OVCAR3 (cell line): ENCODE measurements around the gene SH3YL1.

- RRBS = no CpG with 5 or more reads among the region's 10 CpGs
Observed at GRCh38 chr2:69356-70169, 23.3 kb upstream of the FAM110C start.

DNA sequence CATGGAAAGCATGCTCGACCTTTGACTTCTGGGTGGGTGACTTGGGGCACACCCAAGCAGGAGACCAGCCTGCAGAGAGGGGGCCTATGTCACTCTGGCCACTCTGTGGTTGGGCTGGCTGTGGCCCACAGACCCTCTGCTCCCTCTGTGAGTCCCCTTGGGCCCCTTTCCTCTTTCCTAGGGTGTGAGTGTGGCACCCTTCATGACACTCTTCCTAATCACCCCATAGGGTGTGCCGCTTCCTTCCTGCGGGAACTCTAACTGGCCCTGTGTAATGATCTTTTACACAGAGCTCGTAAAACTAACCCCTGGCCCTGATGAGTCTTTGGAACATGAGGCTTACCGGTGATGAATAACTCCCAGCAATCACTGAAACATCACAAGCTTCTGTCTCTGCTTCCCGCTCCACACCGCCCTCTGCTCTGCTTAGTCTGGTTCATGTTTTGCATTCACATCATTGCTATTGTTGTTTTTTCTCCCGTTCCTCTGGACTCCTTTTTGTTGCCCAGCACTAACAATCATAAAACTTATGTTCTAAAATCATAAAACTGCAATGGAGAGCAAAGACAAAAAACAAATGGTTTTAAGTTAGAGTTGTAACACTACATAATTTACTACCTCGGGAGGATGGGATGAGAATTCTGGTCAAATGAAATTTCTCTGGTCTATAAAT, 101.1 kb downstream of the SH3YL1 start:
- RRBS = no CpG with 5 or more reads among the region's 9 CpGs

DNA sequence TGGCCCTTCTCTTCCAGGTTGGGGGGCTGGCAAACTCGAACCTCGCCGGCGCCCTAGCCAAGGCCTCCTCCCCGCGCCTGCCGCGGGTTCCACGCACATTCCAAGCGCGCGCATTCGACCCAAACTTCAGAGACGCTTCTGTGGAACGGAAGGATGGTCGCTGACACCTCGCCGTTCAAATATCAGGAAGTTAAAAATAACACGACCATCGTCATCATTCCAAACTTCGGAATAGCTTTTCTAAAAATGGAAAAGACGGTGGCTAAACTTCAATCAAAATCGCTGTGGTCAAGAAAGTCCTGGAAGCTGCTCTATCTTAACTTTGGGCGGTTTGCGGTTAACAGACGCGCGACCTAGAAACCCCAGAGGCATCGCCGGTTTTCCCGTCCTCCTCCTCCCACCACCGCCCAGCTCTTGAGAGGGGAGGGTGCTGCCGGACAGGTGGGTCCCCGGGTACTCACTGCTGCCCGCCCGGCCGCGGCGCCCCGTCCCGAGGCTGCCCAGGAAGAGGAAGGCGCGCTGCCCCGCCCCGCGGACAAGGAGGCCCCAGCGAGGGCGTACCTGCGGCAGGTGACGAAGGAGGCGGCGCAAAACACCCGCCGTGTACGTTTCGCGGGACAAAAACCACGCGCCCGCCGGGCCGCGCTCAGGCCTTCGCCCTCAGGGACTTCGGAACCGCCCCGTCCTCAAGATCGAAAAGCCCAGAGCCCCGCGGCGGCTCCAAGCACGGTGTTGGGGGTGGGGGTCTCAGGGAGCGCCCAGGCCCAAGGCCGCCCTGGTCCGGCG, at the start of gene SH3YL1:
Gene SH3YL1 (minus strand): TSS at position 510 of the 786 bp plus-strand sequence.
- RRBS = 10% methylated on average over 7 of the region's 76 CpGs

DNA sequence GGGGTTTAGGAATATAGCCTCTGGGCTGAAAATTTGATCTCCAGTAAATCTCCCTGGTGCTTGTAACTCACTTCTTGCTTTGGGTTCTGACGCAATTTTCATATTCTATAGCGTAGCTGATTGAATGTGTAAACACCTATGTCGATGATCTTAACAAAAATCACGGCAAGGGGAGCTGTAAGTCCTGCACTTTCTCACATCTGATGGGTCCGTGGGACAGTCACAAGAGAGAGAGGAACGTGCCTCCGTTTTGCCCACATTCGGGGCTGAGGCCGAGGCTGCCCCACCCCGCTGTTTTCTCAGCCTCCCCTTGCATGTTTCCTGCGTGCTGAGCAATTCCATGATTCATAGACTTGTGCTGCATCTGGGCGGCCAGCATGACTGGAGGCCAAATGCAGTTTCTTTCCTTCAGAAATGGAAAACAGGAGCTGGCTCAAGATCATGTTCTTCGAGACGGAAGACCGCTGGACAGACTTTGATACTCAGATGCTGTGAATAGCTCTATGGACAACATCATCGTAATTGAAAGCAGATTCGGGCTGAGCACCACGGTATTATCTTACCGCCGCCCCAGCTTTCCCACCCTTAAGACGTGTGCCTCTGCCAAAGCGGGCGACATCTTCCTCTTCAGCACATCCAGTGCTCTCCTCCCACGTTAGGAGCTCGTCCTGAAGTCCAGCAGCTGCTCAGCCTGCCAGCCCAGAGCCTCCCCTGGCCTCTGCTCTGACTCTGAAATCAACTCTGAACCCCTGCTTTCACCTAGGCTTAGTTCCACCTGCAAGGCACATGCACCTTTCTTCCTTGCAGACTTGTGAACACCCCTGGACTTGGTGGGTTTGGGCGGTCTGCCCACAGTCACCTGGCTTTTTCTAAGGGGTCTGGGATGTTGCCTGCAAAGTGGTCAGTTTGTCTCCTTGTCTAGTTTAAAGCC, 109.0 kb downstream of the TMEM18 start:
- RRBS = no CpG with 5 or more reads among the region's 26 CpGs

DNA sequence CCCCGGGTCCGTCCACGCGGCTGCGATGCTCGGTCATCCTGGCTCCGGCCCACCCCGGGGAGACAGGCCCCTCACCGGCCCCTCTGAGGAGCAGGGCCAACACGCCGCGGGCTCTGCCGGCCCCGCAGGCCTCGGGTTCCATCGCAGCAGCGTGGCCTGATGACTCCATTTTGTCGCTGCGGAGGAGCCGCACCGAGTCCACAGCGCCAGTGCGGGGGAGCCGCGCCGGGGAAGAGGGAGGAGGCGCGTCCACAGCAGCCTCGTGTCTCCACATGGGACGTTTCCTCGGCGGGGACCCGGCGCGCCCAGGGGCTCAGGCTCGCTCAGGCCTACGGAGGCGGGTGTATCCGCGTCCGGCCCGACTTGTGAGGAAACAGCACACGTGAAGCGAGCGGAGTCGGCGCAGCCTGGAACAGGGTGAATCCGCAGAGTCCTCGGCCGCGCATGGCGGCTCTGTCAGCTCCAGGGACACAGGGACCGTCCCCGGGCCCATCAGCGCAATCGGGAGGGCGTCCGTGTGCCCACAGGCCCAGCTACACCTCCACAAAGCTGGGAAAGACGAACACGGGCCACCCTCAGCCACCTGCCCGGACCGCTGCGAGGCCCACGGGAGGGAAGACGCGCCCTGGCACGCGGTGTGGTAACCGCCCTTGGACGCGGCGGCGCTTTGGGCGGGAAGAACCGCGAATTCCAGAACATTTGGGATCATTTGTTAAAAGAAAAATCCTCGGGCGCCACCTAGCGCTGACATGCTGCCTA, 40.6 kb downstream of the TMEM18 start:
- RRBS = 73% methylated on average over 27 of the region's 79 CpGs

DNA sequence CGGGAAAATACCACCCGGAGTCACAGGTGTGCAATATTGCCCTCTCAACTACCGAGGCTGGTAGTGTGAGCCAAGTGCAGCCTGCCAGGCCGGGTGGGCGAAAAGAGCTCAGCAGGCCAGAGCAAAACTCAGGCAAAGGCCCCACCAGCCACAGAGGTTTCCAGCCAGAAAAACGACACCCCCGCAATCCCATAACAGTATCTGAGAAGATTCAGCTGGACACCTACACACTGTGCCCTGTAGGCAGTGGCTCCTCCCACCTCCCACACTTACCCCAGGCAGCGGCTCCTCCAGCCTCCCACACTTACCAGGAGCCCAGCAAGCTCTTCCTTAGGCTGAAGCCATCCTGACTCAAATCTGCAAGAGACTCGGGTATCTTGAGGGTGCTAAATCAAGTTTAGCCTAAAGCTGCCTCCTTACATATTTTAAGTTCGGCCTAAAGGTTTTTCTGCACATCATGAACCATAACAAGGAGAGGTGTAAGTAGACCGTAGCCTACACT, 15.6 kb upstream of the TMEM18 start:
- RRBS = 98% methylated on average over 2 of the region's 11 CpGs

DNA sequence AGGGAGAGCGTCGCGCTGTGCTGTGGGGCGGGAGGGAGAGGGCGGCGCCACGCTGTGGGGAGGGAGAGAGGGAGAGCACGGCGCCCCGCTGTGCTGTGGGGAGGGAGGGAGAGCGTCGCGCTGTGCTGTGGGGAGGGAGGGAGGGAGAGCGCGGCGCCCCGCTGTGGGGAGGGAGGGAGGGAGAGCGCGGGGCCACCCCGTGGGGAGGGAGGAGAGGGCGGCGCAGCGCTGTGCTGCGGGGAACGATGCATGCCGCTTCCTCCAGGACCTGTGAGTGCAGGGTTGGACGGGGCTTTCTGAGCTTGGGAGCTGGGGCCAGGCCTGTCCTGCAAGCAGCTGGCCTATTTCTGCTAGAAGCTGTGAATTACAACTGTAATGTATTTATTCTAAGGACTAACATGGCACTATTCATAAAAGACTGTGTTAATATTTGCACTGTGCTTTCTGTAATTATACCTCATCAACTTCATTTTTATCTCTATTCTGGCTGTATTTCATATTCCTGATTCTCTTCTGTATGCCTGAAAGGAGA, 106.2 kb downstream of the SNTG2 start:
- RRBS = no CpG with 5 or more reads among the region's 27 CpGs

DNA sequence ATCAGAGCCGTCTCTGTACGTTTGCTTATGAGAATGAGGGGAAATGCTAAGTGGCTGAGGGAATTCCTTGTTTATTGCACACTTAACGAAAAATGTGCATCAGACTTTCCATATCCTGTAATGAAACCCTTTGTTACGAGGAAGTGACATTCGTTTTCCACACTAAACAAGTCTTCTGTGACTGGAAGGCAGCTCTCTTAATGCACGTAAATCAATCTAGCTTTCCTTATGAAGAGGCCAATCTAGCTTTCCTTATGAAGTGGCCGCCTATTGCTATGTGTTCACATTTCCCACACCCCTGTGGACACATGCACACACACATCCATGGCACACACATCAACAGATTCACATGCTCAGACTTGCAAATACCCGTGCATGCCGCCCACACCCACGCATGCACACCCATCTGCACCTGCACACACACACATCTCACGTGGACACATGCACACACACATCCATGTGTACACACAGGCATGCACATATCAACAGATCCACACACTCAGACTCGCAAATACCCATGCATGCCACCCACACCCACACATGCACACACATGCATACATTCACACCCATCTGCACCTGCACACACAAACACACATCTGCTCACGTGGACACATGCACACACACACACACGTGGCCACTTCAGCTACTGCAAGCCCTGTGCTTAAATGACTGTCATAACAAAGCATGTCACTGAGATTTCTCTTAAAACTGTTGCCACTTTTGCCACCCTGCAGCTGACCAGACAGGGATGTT, 186.4 kb downstream of the SNTG2 start:
- RRBS = no CpG with 5 or more reads among the region's 14 CpGs

GRCh38 chr2:1244768-1244984, 168.6 kb upstream of the TPO start:
- RRBS = no CpG with 5 or more reads among the region's 2 CpGs

DNA sequence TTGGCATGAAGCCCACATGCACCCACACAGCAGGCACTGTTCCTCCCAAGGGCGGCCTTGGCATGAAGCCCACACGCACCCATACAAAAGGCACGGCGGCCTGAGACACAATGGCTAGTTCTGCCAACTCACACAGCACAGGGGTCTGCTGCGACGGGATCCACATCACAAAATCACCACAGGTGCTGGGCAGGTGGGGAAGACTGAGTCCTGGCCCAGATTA, 46.6 kb upstream of the TPO start:
- RRBS = no CpG with 5 or more reads among the region's 6 CpGs

- RRBS = 92% methylated on average over 3 of the region's 17 CpGs
Observed at GRCh38 chr2:1493182-1493883, 80.1 kb downstream of the TPO start.

DNA sequence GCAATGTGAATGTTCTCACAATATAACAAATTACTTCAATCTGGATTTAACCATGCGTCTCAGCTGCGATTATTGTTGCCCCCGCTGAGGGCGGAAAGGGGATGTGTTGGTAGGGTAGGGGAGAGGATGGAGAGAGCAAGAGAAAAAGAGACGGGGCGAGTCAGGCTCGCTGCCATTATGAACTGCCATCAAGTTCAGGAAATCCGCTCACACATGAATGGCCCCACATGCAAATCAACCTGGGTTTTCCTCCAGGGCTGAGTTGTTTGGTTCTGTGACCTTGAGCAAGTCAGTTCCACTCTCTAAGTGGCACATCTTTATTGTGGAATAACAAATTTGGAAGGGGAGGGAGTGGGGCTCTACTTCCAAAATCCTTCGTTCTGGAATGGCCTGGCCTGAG, 129.7 kb downstream of the PXDN start:
- RRBS = no CpG with 5 or more reads among the region's 9 CpGs

- RRBS = no CpG with 5 or more reads among the region's 9 CpGs
Observed at GRCh38 chr2:1675486-1676041, 68.8 kb downstream of the PXDN start.

DNA sequence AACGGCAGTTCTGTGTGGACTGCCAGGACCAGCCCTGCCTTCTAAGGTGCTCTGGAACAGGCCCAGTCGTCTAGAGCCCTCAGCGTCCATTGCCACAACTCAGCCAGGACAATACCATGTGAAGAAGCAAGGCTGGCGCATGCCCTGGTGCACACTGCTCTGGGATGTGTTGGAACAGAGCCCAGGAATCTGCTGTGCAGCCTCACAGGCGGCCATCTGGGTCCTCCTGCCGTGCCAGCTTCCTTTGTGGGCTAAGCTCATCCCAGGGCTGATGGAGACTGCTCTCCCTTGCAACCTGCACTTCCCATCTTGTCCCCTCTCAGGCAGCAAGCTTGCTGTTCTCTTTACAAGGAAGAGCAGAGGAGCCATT, 246.4 kb upstream of the PXDN start:
- RRBS = no CpG with 5 or more reads among the region's 6 CpGs

- RRBS = no CpG with 5 or more reads among the region's 5 CpGs
Observed at GRCh38 chr2:2646467-2646967, 315.4 kb upstream of the MYT1L start.

DNA sequence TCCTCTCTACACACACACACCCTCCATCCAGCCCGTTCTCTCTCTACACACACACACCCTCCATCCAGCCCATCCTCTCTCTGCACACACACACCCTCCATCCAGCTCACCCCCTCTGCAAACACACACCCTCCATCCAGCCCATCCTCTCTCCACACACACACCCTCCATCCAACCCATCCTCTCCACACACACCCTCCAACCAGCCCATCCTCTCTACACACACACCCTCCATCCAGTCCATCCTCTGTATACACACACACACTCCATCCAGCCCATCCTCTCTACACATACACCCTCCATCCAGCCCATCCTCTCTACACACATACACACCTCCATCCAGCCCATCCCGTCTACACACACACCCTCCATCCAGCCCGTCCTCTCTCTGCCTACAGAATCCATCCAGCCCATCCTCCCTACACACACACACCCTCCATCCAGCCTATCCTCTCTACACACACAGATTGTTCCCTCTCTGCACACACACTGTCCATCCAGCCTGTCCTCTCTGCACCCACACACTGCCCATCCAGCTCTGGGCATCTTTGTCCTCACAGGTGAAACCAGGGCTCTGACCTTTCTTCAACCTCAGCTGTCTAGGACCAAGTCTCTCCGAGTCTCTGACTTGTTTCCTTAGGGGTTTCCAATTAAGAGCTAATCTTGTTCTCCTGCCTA, 81.2 kb downstream of the EIPR1 start:
- RRBS = no CpG with 5 or more reads among the region's 4 CpGs

GRCh38 chr2:3356722-3357220, 20.8 kb downstream of the EIPR1 start:
- RRBS = no CpG with 5 or more reads among the region's 3 CpGs

- RRBS = no CpG with 5 or more reads among the region's 10 CpGs
Observed at GRCh38 chr2:3598931-3599330, 4.0 kb downstream of the COLEC11 start.

DNA sequence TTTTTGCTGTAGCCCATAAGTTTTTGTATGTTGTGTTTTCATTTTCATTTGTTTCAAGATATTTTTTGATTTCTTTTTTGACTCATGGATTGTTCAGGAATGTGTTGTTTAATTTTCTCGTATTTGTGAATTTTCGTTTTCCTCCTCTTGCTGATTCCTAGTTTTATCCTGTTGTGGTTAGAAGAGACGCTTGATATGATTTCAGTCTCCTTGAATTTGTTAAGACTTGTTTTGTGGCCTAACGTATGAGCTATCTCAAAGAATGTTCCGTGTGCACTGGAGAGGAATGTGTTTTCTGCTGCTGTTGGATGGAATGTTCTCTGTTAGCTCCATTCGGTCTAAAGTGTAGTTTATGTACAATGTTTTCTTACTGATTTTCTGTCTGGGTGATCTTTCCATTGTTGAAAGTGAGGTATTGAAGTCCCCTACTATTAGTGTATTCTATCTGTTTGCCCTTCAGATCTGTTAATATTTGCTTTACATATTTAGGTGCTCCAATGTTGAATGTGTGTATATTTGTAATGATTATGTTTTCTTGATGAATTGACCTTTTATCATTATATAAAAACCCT, 25.9 kb downstream of the COLEC11 start:
- RRBS = no CpG with 5 or more reads among the region's 6 CpGs

GRCh38 chr2:4672952-4673385, 969.6 kb downstream of the DCDC2C start:
- RRBS = no CpG with 5 or more reads among the region's 18 CpGs